ENCODE measurements around a stretch of chr2.

DNA sequence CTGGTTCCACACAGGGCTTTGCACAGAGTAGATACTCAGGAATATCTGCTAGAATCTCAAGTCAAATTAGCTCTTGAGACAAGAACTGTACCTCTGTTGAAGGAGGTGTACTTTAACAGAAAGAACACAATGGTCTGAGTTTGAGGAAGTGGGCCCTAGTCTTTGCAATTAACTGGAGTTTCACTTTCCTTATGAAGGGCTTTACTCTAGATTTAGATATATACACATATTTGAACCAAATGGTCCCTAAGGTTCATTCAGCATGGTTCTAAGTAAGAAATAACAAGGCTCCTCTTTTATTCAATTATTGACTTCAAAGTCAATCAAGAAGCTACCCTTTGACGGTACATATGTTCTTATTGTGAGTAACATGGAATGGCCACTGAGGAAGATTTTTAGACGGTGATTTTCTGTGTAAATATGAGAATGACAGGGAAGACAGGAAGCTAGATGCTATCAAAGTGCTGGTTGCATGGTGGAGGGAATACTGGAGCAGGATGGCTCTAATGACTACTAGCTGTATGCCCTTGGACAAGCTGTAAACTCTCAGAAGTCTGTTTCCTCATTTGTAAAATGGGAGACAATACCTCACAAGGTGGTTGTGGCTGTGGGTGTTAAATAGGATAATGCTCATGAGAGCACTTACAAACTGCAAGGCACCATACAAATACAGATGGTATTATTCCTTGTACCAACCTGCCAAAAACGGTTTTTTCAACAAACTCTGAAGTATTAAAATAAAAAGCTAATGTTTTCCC lies 73.5 kb upstream of the SERTAD2 start:
- RRBS = no CpG with 5 or more reads among the region's 3 CpGs

DNA sequence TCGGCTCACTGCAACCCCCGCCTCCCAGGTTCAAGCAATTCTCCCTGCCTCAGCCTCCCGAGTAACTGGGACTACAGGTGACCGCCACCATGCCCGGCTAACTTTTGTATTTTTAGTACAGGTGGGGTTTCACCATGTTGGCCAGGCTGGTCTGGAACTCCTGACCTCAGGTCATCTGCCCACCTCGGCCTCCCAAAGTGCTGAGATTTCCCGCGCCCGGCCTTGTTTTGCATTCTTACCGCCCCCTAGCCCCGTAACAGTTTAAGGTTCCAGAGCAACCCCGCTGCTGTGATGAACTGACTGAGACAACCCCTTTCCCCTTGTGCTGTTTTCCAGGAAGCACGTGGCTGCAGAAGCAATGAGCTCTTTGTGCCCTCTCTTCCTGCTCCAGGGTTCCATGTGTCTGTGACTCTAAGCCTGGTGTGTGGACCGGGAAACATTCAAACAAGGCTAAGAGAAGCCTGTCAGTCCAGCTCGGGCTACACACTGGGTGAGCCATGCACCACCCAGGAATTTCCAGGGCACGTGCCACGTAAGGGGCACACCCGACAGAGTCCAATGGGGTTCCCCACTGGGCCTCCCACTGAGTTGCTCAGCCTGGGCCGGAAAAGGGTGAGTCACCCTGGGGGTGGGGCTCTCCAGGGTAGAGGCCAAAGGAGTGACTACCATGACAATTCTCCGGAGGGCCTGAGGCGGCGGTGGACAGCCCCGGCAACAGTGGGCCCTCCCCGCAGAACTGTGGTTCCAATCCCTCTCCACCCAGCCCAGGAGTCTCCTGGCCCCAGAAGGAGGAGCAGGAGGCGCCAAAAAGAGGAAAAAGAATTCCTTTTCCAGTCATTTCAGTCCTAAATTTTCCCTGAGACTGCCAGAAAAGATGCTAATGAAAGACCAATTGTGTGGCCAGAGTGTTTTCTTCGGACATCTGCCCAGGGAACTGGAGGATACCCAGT lies 158.0 kb upstream of the SLC1A4 start:
- RRBS = 4% methylated on average over 2 of the region's 26 CpGs

DNA sequence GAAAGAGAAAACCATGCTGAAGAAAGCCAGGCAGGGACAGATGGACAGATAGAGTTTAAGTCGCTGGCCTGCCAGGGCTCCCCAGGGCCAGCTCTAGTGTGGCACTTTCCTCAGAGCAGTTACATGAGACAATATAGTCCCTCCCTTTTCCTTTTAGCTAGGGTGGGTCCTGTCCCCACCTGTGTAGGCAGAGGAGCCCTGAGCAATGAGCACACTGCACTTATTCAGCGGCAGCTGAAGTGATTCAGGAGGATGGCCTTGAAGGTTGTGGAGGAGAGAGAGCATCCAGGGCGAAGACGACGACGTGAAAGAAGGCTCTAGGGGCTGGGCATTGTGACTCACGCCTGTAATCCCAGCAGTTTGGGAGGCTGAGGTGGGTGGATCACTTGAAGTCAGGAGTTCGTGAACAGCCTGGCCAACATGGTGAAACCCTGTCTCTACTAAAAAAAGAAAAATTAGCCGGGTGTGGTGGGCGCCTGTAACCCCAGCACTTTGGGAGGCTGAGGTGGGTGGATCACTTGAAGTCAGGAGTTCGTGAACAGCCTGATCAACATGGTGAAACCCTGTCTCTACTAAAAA lies 151.9 kb upstream of the SLC1A4 start:
- RRBS = no CpG with 5 or more reads among the region's 11 CpGs

- RRBS = 2% methylated on average over 13 of the region's 57 CpGs
These were observed 129.5 kb upstream of the SLC1A4 start for GRCh38 chr2:64859574-64860304.

- RRBS = no CpG with 5 or more reads among the region's 5 CpGs
These were observed 66.1 kb upstream of the SLC1A4 start for GRCh38 chr2:64923009-64923545.

- RRBS = no CpG with 5 or more reads among the region's 6 CpGs
These were observed 32.9 kb downstream of the SLC1A4 start for GRCh38 chr2:65022001-65022502.

GRCh38 chr2:65116628-65117393 lies 13.1 kb downstream of the RAB1A start:
- RRBS = no CpG with 5 or more reads among the region's 1 CpG

- RRBS = no CpG with 5 or more reads among the region's 6 CpGs
These were observed 98.6 kb downstream of the ACTR2 start for GRCh38 chr2:65326183-65326739.

DNA sequence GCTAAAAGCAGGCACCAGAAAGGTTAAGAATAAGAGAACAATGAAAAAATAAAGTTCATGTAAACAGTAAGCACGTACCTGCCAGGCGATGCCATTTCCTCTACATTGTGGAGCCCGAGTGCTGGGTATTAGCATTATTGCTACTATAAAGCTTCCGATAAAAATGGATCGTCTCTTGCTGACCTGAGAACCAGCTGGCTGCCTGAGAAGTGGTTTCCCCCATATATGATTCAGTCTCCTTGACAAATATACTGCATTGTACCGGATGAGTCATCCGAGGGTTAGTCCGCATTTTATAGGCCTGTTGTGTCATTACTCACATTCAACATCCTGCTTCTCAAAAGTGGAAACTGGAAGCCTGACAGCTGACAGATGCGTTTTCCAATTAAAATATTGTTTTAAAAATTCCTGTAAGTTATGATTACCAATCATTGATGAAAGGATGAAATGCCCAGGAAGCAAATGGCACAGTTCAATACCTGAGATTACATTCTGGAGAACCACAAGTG lies 65.8 kb downstream of the SPRED2 start:
- RRBS = no CpG with 5 or more reads among the region's 9 CpGs

DNA sequence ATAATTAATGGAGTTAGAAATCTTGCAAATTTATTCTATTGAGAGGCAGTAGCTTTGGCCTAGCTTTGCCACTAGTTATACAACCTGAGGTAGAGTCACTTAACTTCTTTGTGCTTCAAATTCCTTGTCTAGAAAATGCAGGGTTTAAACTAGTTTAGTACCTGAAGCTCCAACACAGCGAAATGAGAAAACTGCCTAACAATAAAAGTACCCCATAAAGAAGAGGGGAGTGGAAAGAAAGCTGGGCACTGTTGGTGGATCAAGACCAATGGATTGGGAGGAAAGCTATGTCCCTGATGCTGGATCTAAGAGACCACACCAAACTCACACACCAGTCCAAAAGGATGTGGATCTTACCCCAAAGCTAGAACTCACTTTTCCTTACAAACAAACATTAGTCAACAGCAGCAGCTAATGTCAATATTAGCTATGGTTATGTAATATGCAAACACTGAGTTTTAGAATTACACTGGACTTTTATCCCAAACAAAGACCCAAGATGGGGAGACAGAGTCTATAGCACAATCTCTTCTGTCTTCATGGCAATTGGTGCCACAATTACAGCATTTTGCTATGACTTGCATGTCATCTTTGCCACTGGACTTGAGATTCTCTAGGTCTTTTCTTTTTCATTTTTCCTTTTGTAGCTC lies 59.2 kb downstream of the SPRED2 start:
- RRBS = no CpG with 5 or more reads among the region's 1 CpG

DNA sequence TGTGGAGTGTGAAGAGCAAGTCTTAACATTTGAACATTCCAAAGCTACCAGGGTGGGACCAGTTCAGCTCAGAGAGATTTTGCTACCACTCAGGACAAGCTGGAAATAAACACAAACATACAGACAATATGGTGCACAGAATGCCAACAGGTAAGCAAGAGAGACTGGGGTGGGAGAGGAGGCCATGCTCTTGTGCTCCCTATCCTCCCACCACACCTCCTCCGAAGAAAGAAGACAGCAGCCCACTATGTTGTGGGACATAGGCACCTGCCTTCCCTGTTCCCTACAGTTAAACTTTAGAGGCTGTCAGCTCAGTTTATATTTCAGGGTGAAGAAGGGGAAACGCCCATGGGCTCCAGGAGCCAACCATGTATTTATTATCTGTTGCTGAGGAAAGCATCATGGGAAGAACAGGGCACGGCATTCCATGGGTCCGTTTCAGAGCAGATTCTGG lies 56.5 kb downstream of the SPRED2 start:
- RRBS = no CpG with 5 or more reads among the region's 4 CpGs

DNA sequence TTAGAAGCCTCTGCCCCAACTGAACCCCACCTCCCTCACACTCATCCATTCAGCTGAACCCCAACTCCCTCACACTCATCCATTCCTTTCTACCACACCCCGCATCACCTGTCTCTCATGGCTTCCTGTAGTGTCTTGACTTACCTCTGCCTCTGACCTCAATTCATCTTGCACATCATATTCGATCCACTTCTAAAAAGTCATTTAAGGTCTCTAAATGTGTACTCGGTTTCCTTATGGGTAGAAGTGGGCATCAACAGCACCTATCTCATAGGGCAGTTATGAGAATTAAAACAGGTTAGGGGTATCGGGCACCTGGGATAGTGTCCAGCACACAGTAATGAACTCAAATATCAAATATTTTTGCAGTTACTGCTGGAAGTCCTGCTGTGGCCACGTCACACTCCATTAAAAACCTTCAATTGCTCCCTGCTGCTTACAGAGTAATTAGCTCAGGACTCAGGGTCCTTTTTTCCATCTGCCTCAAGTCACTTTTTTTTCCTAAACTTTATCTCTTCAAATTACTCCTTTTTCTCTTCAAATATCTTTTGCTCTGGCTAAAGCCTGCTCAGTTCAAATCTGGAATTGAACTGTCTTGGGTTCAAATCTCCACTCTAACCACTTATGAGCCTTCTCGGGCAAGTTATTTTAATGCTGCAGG lies 36.9 kb downstream of the SPRED2 start:
- RRBS = no CpG with 5 or more reads among the region's 6 CpGs

DNA sequence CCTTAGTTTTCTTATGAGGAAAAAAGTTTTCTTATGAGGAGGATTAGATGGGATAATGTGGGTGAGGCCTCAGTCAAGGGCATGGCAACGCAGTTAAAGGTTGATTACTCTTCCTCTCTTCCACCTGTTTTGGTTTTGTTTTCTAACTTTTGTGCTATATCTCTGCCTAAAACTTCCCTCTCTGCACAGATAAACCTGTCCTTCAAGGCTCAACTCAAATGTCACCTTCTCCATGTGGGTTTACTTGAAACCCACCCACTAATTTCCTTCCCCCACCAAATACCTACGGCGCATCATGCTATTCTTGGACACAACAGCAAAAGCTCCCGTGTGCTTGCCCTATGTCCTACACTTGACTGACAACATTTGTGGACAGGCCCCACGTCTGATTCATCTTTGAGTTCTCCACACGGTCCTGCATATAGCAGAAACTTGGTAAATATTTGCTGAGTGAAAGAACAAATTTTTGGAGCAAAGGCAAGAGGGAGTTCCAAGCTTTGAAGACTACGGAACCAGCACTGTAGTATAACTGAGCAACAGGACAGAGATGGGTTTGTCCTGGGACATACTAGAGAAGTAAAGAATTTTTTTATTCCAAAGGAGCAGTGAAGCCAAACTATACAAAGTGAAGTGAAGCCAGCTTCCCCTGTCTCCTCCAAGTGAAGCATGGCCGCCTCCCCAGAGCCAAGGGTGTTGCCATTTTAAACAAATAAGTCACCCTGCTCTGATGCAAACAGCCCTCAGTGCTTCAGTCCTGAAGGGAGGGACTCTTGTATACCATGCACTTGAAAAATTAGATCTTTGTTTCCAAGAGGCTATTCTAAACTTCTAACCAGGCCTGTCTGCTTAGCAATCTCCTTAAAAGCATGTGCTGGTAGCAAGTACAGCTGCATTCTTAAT lies 36.1 kb downstream of the SPRED2 start:
- RRBS = no CpG with 5 or more reads among the region's 8 CpGs

DNA sequence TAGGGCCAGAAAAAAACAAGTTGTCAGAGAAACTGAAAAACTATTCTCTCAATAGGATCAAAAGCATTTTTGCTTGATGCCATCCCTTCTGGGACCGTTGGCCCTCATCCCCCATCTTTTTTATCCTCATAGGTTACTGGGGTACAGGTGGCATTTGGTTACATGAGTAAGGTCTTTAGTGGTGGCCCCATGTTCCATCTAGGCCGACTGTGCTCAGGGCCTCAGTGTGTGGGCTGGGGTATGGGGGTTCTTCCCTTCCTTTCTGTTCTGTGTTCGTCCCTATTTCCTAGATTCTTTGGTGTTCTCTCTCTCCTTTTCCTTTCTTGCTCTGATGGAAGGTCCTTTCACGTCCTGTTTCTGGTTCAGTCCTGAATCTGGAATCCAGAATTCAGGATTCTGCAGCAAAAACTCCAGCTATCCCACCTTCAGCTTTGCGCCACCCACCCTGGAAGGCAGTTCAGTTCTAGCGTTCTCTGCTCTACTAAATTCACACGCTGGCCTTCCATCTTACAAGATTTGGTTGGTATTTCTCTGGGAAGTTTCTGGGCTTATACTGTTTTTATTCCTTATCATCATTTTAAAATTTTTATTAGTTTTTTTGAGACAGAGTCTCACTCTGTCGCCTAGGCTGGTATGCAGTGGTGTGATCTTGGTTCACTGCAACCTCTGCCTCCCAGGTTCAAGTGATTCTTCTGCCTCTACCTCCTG lies 31.9 kb downstream of the SPRED2 start:
- RRBS = no CpG with 5 or more reads among the region's 8 CpGs

GRCh38 chr2:65420617-65421770 lies 11.4 kb downstream of the SPRED2 start:
- RRBS = no CpG with 5 or more reads among the region's 7 CpGs

- RRBS = no CpG with 5 or more reads among the region's 1 CpG
These were observed 393.5 kb upstream of the SPRED2 start for GRCh38 chr2:65825869-65826278.

- RRBS = no CpG with 5 or more reads among the region's 7 CpGs
These were observed 312 bp upstream of the MEIS1 start for GRCh38 chr2:66434735-66434890.

DNA sequence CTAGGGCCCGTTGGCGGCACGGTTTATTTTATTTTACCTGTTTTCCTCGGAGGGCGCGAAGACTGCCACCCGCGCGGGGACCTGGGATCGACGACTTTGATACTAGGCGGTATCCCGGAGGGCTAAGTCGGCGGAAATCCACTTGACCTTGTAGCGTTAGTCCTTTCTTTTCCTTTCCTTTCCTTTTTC lies 10.6 kb downstream of the MEIS1 start:
- RRBS = no CpG with 5 or more reads among the region's 16 CpGs

DNA sequence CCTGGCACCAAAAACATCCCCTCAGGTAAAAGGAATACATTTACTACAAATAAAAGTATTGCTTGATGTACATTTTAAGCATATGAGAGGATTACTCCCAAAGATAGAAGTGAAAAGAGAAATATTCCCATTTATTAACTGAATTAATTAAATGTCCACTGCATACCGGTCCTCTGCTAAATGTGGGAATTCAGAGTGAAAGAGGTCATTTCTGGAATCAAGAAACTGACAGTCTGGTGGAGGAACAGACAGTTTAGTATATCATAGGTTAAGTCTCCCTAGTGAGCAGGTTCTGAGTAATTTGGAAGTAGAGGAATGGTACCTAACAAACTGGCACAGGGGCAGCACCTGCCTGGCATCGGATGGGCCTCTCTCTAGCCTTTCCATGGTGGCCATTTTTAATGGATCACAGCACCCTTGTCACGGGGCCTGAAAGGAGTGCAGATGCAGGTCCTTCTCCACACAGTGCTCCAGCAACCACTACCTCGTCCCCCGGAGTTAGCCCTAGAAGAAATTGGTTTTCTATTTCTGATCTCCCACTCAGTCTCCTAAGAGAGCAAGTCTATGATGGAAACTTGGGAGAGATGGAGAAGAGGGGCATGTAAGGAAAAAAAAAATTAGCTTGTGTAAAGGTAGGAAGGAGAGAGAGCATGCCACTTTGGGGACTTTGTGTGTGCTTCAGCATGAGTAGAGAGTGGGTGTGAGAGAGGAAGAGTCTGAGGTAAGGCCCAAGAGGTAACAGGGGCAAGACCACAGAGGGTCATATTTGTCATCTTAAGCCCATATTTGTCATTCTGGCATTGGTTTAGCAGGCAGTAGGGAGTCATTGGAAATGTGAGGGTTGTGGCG lies 41.6 kb downstream of the MEIS1 start:
- RRBS = no CpG with 5 or more reads among the region's 6 CpGs

DNA sequence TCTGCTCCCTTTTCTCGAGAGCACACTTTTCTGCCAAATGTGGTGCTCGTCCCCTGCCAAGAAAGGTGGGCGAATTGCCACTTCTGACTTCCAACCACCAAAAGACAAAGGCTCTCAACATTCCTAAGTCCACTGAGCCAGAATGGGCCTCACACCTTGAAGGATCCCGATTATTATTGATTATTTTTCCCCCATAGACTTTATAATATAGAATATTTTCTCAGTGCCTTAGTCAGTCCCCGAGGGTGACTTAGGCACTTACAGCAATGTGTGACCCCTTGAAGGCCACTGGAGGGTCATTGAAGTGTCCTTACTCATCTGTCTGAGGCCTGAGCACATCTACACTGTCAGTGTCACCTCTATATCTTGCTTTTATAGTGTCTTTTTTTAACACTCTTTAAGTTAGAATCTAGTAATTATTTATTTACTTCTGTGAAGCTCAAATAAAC lies 98.2 kb downstream of the MEIS1 start:
- RRBS = no CpG with 5 or more reads among the region's 5 CpGs

All from AG10803 (cell line).